Rectum (tissue), 1 donor: Measurements from ENCODE around the genes MCF2L and CUL4A.

GRCh38 chr13:111168028-111168693 is 53.1 kb downstream of the ARHGEF7 start:
- PRO-cap: no peak

DNA sequence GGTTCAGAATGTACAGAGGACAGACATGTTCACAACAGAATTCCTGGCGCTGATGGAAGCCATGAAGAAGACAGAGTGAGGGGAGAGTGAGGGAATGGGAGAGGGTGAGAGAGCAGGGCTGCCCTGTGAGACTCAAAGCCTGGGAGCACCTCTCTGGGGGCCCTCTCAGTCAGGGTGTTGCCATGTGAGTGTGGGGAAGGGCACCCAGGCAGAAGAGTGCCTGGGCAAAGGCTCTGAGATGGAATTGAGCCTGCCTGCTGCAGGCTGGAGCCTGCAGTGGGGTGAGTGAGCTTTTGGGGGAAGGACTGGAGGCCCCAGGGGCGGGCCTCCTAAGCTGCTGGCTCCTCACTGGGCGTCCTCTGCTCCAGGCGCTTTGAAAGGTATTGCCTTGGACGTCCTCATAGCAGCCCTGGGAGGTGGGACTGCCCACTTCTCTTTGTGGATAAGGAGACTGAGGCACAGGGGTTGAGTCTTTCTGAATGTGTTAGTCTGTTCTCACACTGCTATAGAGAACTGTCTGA is 60.2 kb downstream of the ARHGEF7 start:
- PRO-cap: no peak

GRCh38 chr13:111209543-111209977 is 94.5 kb downstream of the ARHGEF7 start:
- PRO-cap: no peak

GRCh38 chr13:111844288-111844430 is 222.8 kb upstream of the SOX1 start:
- PRO-cap: no peak

- PRO-cap: unidirectional peak, minus-strand start at chr13:112095599
Observed at GRCh38 chr13:112095460-112095864, 28.5 kb downstream of the SOX1 start.

DNA sequence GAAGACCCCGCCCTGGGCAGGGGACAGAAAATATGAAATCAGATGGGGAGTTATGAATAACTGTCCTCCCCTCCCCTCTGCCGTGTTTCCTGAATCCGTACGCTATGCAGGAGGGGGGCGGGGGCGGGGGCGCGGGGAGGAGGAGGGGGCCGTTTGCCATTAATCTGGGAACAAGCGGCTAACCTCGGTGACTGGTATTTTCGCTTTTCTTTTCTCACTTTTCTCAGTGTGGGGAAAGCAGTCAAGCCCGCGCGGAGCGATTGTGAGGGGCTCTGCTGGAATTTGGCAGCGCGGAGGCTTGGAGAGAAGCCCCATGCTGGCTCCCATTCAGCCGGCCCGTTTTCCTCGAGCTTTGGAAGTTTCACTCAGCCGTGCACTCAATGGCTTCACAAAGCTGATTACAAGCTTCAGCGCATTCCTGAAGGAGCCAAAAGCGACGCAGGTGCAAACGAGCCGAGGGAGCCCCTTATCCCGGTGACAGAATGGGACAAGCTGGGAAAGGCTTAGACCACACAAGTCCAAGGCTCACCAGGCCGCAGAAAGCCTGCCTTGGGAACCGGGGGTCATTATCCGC is 36.9 kb downstream of the SOX1 start:
- PRO-cap: no peak

DNA sequence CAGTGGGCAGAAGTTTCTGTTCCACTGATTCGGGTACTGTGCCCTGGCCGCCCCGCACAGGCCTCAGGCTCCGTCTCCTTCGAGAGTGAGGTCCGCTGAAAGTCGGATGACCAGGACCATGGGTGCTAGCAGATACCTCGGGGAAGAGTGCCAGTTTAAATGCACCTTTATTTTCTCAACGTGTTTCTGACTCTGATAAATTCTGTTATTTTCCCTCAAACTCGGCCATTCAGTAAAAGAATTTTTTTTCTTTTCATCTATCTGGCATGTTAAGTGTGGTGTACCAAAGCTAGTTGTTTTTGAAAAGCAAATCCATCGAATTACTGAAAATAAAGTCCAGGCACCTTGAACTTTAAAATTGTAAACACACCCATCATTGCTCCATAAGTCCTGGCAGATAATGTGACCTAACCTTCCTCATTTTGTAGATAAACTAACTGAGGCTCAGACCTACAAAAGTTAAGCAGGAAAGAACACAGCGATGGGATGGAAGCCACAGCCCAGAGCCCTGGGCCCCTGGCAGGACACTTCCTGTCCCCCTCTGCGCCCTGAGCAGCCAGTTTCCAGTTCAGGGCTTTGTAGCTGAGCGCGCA is 126.8 kb downstream of the SOX1 start:
- PRO-cap: no peak

- PRO-cap: no peak
Observed at GRCh38 chr13:112719997-112720662, 30.3 kb downstream of the ATP11A start.

GRCh38 chr13:112722306-112723385 is 32.8 kb downstream of the ATP11A start:
- PRO-cap: no peak

DNA sequence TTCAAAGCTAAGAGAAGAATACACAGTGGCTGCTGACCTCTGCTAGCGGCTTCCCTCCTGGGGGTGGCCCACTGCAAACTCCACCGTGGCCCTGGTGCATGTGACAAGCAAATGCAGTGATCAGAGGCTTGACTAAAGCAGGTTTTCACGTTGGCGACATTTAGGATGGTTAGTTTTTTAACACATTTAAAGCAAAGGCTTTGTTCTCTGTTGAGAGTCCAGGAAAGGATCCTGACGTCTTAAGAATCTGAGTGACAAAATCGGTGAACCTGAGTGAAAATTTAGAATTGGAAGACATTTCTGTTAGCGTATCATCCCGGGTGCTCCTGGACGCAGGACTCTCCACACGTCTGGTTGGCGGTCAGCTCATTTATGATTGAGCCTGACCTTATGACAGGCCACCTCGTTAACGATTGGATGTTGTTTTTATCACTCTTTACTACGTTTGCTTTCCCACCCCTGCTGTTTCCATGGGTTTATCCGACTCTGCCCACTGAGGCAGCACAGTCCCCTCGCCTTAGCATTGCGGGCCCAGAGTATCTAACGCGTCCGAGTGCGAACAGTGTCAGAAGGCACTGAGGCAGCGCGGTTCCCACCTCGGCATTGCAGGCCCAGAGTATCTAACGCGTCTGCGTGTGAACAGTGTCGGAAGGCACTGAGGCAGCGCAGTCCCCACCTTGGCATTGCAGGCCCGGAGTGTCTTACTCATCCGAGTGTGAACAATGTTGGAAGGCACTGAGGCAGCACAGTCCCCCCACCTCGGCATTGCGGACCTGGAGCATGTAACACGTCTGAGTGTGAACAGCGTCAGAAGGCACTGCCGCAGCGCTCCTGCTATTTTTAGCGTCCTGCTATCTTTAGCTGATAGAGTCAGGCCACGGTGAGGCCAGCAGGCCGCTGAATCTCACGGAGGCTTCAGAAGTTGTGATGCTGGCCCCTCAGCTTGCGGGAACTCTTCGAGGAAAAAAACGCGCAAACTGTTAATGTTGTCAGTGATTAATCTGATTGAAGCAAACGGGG is 39.3 kb downstream of the ATP11A start:
- PRO-cap: no peak

- PRO-cap: no peak
Observed at GRCh38 chr13:112742039-112742498, 52.2 kb downstream of the ATP11A start.

GRCh38 chr13:112761706-112761905 is 71.8 kb downstream of the ATP11A start:
- PRO-cap: no peak

- PRO-cap: no peak
Observed at GRCh38 chr13:112767656-112768185, 77.9 kb downstream of the ATP11A start.

DNA sequence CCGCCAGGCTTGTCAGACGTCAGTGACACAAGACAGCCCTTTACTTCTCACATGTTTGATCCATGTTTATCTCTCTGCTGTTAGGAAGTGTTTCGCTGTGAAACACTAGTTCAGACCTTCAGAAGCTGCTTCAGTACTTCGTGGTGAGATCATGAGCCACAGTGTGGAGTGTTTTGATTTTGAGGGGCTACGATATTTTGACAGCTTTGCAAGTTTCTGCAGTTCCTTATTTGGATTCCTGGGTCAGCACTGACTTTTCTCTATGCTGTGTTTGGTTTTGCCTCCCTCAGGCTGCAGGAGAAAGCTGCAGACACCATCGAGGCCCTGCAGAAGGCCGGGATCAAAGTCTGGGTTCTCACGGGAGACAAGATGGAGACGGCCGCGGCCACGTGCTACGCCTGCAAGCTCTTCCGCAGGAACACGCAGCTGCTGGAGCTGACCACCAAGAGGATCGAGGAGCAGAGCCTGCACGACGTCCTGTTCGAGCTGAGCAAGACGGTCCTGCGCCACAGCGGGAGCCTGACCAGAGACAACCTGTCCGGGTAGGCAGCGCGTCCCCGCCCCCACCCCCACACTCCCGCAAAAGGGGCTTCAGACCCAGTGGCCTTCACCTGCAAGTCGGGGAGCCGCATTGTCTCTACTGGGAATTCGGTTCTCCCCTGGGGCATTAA is 114.9 kb upstream of the MCF2L start:
- PRO-cap: no peak

GRCh38 chr13:112964714-112965399 is 4.2 kb upstream of the MCF2L start:
- PRO-cap: no peak

DNA sequence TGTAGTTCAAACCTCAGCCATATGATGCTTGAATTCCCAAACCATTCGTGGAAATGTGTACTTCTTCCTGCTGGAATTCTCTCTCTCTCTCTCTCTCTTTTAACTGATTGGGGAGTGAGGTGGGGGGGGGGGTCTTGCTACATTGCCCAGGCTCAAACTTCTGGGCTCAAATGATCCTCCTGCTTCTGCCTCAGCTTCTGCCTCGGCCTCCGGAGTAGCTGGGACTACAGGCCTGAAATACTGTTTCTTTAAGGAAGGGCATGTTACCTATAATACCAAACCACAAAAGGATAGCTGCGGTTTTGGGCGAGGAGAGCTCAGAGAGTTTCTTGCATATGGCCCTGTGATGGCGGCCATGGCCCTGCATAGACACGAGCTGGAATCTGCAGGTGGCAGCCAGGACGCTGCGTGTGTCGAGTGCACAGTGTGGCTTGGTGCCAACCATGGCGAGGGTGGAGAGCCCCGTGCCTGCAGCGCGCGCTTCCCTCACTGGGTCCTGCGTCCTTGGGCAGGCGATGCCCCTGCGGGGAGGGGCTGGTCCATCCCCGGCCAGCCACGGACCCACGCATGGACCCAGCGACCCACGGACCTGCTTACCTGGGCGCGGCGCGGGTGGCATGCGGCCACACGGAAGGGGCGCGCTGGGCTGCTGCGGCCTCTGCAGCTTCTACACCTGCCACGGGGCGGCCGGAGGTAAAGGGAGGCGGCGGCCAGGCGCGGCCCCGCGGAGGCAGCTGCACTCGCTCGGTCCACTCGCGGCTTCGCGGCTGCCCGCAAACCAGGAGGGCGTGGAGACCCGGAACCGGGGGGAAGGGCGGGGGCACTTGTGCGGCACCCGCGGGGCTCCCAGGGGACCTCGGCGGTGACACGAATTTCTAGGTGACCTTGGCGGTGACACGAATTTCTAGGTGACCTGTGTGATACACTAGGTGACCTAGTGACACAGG is 719 bp upstream of the MCF2L start:
- PRO-cap: bidirectional peak, plus-strand start at position 444 of the sequence, minus-strand start at position 385 of the sequence; unidirectional peak, plus-strand start at position 739 of the sequence

- PRO-cap: bidirectional peak, plus-strand start at chr13:112969232, minus-strand start at chr13:112969096; bidirectional peak, plus-strand start at chr13:112969436, minus-strand start at chr13:112969400
Observed at GRCh38 chr13:112968969-112970015, at the start of gene MCF2L. Gene MCF2L, plus strand, starts transcription at chr13:112969214.

- PRO-cap: no peak
Observed at GRCh38 chr13:112980864-112981787, 12.1 kb downstream of the MCF2L start.

DNA sequence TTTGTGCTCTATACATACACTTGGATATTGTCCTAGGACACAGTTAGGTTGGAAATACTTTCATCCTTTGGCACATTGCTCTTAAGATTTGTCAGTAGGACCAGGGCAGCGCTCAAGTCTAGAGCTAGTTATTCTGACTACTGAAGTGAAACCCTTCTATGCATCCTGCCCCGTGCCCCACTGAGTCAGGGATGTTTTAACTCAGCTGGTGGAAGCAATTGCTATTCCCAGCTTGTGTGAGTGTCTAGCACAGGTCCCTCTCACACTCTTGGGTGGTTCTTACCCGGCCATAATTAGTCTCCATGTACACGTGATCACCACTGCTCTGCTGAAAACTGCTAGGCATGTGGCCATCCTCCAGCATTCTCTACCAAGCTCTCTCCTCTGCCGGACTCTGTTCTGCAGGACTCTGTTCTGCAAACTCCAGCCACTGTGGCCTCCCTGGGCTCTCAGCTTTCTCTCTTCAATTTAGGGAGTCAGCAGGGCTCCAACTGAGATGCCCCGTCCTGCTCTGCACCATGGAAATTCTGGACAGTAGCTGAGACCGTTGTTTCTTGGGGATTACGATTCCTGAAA is 11.2 kb downstream of the PROZ start:
- PRO-cap: no peak

DNA sequence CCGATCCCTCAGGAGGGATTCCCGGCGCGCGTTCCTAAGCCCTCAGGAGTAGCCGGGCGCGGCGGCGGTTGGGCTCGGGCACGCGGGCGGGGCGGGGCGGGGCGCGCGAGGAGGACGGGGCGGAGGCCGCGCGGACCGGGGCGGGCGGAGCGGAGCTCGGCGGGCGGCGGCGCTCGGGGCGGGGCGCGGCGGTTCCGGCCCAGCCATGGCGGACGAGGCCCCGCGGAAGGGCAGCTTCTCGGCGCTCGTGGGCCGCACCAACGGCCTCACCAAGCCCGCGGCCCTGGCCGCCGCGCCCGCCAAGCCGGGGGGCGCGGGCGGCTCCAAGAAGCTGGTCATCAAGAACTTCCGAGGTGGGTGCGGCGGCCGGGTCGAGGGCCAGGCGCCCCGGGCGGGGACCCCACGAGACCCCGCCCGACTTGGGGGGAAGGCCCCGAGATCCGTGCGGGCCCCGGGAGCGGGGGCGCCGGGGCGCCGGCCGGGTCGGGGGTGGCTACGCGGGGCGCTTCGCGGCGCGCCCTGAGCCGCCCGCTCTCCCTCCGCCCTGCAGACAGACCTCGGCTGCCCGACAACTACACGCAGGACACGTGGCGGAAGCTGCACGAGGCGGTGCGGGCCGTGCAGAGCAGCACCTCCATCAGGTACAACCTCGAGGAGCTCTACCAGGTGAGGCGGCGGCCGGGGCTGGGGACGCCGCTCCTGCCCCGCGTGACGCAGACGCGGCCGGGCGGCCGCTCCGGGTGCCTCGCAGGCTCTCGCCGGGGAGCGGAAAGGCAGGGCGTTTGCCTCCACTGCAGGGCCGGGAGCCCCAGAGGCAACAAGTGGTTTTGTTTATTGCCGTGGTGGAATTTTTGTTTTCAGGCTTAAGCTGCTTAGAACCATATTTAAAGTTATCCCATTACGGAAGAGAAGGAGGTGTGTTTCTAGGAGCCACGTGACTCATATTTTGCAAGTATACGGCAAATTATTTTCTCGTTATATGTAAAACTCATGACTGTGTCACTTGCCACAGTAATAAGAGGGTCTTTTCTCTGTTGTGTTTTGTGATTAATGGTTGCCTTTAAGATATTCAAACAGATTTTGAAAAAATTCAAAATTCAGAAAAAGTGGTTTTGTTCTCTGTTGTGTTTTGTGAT is at the start of gene CUL4A:
Gene CUL4A, plus strand, starts transcription at position 191 of the 1,136 bp plus-strand sequence.
- PRO-cap: bidirectional peak, plus-strand start at position 181 of the sequence, minus-strand start at position 50 of the sequence; bidirectional peak, plus-strand start at position 665 of the sequence, minus-strand start at position 546 of the sequence; bidirectional peak, plus-strand start at position 716 of the sequence, minus-strand start at position 757 of the sequence